ENCODE results near the genes CRACDL and EIF5B.

DNA sequence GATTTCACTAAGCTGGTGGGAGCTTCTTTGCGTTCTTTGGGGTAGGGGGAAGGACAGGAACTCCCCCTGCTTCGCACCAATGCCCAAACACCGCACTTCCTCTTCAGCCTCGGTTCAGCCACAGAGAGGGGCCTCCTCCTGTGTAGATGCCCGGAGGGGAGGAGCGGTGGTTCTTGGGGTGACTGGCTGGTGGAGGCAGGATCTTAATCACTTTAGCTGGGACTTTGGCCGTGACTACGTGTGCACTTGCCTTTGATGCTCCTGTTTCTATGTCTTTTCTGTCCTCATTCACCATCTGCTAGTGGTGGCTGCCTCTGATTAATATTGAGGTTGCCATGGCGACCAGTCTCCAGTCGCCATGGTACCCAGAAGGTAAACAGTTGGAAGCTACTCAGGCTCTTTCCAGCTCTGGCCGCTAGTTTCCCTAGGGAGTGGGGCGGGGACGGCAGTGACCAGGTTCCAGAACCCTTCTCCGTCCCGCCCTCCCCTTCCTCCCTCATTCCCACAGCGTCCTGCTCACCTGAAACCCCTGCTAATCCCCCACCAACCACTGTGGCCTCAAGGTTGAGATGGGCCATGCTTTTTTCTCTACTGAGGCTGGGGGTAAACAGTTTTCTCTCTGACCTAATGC, 1.9 kb downstream of the CNGA3 start:
- PRO-cap = no peak

- PRO-cap = no peak
Measured at GRCh38 chr2:98419779-98420563, 24.7 kb upstream of the INPP4A start.

GRCh38 chr2:98505252-98505866, 60.7 kb downstream of the INPP4A start:
- PRO-cap = unidirectional peak, plus-strand start at chr2:98505668

- PRO-cap = no peak
Measured at GRCh38 chr2:98582195-98583020, 25.9 kb downstream of the COA5 start.

DNA sequence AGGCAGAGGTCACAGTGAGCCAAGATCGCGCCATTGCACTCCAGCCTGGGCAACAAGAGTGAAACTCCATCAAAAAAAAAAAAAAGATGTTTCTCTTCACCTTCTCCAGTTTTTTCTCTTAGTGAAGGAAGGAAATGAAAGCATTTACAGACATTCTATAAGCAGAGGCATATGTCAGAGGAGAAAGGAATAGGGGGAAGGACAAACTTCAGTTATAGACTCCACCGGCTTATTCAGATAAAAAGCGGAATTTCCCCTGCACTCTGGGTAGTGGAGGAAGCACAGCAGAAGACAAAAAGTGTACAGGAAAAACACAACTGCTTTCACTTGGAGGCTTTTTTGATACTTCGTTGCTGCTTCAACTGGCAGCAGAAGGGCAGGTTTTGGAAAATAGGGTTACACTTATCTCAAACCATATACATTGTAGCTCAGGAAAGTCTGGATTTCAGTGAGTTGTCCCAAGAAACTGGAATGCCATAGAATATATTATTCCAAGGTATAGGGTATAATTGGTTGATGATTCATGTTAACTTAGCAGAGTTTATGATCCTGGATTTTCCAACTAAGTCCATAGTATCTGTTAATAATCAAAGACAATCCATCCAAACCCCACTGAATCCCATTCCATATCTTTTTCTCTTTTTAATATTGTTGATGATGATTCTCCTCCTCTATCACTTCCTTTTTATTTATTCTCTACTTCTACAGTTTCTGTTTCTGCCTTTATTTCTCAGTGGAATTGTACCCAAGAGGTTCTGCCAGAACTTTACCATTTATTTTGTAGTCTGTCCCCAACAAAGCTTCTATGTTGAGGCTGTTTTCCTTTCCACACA, 3.4 kb upstream of the MGAT4A start:
- PRO-cap = no peak

GRCh38 chr2:98769573-98770666, 39.0 kb upstream of the MGAT4A start:
- PRO-cap = no peak

DNA sequence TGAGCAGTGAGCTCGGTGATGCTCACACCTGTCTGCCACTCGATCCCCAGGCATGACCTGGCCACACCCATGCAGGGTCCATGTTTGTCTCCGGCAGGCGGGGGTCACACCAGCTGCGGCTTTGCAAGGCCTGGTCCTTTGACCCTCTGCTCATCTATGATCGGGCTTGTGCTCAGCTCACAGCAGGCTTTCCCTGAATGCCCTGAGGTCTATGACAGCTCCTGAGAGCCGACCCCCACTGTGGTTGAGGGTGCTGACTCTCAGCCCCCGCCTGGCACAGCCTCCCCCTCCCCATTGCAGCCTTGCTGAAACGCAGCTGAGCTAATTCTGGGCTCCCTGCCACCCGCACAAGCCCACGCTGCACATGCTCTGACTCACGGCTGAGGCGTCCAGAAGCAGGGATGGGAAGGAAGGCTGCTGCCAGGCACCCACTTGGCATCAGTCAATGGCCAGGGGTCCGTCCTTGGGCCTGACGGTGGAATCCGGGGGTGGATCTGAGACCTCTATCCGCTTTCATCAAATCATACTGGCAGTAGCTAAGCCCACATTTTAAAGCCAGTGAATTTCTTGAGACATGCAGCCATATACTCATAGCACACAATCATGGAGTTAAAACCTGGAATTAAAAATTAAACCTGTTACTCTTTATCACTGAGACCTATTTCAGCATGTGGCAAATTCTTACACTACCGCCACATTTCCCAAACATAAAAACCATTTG, 23.5 kb downstream of the CRACDL start:
- PRO-cap = no peak

DNA sequence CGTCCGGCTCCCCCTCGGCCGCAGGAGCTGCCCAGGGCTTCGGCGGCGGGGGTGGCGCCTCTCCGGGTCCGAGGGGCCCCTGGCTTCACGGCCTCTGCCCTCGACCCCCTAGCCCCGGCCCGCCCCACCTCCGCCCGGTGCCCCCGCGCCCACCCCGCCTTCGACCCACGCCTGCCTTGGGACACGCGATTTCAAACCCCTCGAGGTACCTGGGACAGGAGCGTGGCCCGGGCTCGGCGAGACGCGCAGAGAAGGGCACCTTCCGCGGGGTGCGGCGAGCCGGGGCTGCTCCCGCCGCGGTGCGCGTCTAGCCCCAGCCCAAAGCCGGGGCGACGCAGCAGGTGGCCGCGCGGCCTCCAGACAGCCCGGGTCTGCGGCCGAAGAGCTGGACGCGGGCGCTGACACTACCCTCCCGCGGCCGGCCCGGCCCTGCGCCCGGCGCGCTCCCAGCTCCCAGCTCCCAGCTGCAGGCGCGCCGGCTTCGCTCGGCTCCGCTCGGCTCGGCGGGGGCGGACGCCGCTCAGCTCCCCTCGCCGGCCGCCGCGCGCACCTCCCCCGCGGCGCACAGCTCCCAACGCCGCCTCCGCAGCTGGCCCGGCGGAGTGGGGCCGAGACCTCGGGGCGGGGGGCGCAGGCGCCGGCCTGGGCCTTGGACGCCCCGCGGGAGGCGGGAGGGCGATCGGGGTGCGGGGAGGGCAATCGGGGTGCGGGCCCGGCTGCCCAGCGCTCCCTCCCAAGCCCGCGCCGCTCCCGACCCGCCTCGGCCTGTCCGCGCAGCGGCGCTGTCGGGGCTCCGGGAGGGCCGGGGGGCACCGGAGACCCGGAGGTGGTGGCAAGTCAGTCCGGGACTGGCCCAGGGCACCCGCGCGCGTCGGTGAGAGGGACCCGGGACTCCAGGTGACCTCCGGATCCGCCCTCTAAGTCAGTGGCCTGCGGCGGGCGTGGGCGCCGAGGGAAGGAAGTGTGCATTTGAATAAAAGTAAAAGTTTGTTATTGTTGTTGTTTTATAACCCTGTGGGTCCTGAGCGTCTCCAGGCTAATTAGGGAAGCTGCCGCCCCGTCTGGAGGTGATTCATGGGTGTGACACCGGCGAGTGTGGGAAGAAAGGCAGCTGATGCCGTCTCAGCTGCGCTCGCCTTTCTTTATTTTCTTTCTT, at the start of gene CRACDL:
Gene CRACDL, minus strand, starts transcription at position 497 of the 1,156 bp plus-strand sequence.
- PRO-cap = no peak

GRCh38 chr2:99171068-99171768, 9.6 kb downstream of the MITD1 start:
- PRO-cap = no peak

- PRO-cap = no peak
Measured at GRCh38 chr2:99181728-99182151, 756 bp downstream of the MRPL30 start.

GRCh38 chr2:99336745-99337725, at the start of gene EIF5B:
TSS of gene EIF5B (plus strand) at chr2:99337389.
- PRO-cap = bidirectional peak, plus-strand start at chr2:99337425, minus-strand start at chr2:99337305

- PRO-cap = no peak
Measured at GRCh38 chr2:99337726-99338696, 822 bp downstream of the EIF5B start.

DNA sequence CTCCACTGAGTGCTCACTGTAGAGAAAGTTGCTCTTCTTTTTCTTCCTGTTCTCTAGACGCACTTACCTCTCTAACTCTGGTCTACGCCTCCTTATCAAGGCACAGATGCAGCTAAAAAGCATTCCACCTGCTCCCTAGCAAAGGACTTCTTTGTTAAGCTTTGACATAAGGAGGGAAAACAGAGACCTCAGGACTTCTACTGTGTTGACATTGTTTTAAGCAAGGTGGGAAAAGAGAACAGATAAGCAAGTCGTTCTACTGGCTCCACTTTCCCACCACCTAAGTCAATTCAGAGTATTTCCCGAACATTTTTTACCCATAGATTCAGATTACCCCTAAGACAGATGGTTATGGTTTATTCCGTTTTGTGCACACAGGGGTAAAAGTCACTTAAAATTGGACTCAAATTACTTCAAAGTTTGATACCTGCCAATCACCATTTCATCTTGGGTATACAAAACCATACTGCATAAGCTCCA, 169.2 kb downstream of the AFF3 start:
- PRO-cap = no peak

- PRO-cap = no peak
Measured at GRCh38 chr2:100012311-100012933, 130.0 kb downstream of the AFF3 start.

DNA sequence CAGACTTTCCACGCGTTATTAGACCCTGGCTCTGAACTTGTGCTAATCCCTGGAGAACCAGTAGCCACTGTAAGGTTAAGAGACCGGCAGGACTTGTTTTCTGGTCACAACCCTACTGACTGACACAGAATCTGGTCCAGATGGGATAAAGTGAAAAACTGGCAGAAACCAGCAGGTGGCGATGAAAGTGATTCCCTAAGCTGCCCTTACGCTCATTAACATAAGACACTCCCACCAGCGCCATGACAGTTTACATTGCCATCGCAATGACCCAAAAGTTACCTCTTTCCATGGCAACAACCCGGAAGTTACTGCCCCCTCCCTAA, 35.6 kb upstream of the AFF3 start:
- PRO-cap = no peak

GRCh38 chr2:100394267-100394614, 23.2 kb downstream of the CHST10 start:
- PRO-cap = no peak

DNA sequence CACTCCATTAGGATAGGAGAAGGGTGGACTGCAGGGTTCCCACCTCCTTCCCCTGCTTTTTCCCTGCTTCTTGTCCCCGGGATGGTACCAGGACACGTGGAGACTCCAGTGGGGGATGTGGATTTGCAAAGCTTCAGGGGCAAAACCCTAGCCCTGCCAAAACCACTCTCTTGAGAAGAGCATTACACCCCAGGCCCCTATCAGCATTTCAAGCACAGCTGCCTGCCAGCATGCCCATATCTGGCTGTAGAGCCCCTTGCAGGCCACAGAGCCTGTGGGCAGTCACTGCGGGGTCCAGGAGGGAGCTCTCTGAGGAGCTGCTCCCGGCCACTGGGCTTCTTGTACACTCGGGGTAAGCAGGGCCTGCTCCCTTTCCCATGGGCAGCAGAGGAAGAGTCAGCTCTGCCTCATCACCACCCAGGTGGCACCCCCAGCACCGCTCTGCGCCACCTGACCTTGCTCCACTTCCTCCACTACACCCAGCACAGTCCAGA, 7.5 kb downstream of the CHST10 start:
- PRO-cap = no peak

DNA sequence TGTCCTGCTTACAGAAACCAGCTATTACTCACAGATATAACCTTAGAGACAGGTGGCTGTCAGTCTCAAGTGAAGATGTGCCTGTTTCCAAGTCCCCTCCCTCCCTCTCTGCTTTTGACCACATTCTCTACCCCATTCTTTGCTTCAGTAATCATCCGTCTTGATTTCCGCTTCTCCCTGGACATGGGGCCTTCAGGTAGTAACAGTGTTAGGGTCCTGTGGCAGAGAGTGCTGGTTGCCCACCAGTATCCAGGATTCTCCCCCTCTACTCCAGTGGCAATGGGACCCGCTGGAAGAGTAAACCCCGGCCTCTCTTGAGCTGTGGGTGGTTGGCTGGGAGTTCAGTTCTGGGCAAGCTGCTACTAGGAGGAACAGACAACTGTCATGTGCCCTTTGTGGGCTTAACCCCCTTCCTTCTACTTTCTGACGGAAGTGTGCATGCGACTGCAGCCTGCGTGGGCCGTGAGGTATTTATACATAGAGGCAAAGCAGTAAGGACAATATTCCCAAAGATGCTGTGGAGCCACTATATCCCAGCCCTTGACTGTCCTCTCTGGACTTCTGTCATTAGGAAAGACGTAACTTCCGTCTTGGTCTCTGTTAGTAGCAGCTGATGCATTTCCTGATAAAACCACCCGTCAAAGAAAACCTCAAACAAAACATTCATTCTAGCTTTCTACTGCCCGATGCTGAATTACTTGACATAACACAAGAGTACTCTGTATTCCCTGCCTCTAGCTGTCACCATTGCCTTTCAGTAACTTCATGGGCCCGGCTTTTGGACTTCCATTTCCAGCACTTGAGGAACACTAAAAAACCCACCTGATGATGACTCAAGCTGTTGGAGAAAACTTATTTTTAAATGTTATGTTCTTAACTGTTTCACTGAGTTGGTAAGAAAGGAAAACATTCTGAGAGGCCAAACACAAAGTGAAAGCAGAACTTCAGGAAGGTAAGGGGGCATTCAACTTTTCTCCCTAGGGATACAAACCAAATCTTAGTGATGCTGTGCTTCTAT, 18.0 kb downstream of the PDCL3 start:
- PRO-cap = no peak

GRCh38 chr2:100644152-100644672, 81.4 kb downstream of the PDCL3 start:
- PRO-cap = no peak

DNA sequence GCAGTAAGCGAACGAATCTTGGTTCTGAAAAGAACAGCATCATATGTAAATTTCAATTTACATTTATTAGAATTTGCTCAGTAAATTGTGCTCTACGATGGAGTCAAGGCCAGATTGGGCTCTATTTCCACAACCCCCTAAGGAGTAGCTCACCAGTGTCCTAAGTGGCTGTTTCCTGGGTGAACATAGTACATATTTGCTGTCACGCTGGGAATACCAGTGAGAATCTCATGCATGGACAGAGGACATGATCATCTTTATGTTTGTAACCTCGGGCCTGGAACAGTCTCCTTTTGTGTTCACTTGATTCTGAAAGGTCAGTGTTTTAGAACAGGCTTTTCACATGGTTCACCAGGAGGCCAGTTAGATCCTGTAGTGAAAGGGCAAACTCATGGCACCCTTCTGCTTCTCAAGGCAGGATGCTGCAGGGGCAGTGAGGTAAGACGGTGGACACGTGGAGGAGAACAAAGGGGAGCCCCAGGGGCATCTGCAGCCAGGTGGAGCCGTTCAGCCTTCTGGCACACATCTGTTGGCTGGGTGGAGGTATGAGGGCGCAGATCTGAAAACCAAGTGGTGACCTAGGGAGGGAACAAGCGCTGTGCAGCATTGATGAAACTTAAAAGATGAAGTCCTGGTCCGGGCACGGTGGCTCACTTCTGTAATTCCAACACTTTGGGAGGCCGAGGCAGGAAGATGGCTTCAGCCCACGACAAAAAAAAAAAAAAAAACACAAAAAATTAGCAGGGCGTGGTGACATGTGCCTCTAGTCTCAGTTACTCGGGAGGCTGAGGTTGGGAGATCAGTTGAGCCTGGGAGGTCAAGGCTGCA, 33.5 kb downstream of the NPAS2 start:
- PRO-cap = no peak